Measurements from ENCODE around the genes RASGRP2, ZFPL1, CAPN1 and CDC42EP2.

DNA sequence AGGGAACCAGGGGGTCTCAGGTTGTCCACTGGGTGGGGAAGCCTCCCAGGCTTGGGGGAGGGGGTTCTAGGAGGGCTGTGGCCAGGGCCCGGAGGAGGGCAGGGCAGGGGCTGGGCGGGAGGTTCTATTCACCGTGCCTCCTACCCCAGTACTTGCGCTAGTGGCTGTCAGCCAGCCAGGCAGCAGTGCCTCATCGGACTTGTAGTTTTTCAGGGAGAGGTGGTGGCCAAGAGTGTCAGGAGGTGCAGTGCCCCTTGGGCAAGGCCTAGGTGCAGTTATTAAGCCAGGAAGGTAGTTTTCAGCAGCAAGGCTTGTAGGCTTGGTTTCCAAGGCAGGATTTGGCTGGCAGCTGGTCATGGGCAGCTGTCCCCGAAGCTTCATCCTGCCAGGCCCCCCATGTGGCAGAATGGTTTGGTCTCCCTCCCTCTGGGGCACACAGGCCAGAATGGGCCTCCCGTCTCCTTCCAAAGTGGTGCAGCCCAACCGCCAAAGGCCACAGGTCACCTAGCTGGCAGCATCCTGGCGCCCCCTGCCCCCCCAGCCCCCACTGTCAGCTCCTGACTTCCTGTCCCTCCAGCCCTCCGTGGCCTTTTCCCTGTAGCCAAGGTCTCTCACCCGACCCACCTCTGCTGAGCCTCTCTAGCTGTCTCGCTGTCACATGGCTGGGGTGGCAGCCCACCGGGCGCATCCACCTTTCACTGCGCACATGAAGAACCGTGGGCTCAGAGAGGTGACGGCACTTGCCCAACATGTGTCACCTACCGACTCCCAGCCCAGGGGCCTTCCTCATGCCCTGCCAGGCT, 8.5 kb downstream of the CCDC88B start:
- RRBS = no CpG with 5 or more reads among the region's 18 CpGs

GRCh38 chr11:64359450-64359787, 457 bp downstream of the RPS6KA4 start:
- RRBS = 2% methylated on average over 5 of the region's 10 CpGs

DNA sequence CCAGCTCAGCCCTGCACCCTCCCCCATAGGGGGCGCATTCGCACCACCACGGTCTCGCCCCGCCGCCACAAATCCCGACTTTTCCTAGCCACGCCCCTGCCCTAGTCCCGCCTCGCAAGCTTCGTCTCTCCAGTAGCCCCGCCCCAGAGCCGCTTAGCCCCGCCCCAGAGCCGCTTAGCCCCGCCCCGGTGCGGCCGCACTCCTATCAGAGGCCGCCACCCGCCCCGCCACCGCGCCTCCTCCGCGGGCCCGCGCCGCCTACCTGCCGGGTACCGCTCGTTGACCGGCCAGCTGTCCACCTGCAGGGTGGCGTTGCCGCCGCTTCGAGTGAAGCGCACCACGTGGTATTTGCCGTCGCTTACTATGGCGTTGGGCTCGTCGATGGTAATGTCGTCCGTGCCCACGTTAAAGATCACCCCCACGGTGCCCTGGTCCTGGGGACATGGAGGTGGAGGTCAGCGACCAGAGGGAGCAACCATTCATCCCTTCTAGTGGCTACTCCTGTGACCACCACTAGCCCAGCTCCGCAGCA, 39.2 kb downstream of the SLC22A12 start:
- RRBS = 50% methylated on average over 12 of the region's 50 CpGs

DNA sequence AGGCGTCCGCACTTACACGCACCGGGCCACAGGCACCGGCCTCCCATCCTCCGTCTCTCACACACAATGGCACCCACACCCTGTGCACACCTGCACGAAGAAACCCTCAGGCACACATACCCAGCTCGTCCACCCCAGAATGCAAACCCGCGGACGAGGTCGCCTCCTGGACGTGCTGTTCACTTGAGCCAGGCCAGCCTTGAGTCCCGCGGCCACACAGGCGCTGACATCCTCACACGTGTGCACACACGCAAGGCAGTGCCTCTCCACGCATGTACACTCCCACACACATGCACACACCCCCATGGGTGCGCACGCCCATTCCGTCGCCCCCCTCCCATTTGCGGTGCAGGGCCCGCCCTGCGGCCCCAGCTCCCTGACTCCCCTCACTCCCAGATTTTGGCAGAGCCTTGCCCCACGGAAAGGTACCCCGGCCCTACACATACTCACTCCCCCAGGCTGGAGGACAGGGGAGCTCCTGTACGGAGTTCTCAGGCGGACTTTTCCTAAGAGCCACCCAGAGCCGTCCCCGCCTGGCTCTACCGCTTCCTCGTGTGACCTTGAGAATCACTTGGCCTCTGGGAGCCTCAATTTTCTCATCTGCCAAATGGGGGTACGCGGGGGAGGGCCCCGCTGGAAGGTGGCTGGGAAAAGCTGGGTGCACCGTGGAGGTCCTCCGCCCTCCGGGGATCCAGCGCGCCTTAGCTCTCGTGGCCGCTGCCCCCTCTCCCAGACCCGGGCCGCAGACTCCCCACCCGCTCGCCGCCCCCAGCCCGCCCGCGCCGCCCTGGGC, at the start of gene RASGRP2:
Gene RASGRP2, minus strand, starts transcription at position 260 of the 793 bp plus-strand sequence.
- RRBS = 3% methylated on average over 6 of the region's 53 CpGs

DNA sequence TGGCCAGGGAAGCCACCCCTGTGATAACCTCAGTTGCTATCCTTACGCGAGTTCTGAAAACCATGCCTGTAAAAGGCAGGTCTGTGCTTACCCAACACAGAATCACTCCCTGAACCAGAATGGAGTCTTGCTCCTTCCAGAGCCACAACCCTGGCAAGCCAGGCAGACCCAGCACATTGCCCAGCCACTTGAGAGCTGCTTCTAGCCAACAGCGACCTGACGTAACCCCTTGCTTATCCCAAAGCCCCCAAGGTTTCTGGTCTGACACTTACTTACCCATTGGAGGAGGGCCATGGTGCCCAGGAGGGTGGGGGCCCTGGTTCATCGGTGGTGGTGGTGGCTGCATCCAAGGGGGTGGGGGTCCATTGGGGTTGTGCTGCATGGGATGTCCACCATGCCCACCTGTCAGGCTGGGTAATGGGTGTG, 7.5 kb upstream of the PYGM start:
- RRBS = no CpG with 5 or more reads among the region's 5 CpGs

- RRBS = no CpG with 5 or more reads among the region's 12 CpGs
Measured at GRCh38 chr11:64801501-64802202, 1.4 kb downstream of the MAP4K2 start.

DNA sequence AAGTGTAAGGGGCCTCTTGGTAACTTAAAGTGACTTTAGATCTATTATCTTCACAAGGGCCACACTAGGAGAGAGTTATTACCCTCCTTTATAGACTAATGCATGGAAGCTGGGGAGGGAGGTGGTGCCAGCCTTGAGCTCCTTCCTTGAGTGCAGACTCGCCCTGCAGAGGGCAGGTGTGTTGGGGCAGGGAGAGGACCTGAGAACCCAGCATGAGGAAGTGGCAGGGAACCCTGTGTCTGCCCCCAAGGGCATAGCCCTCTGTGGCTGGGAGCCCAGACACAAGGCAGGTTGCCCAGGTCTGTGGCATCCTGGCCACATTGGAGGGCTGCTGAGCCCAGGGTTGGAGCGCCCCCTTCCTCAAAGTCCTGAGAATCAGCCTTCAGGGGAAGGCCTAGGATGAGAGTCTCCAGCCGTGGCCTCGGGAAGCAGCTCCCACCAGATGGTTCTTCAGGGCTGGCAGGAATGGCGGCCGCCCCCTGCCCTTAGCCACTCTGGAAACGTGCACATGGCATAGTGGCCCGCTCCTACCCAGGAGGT, 4.3 kb upstream of the CDC42BPG start:
- RRBS = no CpG with 5 or more reads among the region's 8 CpGs

DNA sequence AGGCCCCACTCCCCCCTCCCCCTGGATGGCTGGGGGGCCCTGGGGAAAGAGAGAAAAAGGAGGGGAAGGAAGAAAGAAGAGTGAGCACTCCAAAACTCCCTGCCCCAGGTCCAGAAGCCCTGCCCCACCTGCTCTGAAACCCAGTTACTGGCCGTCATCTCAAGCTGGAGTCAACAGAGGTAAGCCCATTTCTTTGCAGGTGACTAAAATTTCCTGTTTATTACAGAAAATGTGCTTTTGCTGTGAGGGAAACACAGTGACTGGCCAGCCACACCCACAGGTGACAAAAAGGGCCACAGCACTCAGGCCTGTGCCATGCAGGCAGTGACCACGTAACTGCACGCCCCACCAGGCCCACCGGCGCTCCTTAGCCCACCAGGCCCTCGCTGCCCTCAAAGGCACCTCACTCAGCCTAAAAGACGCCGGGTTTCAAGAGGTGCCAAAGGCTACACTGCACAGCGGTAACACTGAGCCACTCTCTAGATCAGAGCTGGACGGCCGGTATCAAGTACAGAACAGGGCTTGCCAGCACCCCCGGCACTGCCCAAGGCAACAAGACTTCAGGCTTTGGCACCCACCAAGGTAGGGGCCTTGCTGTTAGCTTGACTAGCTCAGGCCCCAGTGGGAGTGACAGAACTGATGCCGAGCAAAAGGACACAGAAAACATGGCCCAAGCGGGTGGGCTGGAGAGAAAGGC, 13.4 kb downstream of the EHD1 start:
- RRBS = 52% methylated on average over 8 of the region's 14 CpGs

DNA sequence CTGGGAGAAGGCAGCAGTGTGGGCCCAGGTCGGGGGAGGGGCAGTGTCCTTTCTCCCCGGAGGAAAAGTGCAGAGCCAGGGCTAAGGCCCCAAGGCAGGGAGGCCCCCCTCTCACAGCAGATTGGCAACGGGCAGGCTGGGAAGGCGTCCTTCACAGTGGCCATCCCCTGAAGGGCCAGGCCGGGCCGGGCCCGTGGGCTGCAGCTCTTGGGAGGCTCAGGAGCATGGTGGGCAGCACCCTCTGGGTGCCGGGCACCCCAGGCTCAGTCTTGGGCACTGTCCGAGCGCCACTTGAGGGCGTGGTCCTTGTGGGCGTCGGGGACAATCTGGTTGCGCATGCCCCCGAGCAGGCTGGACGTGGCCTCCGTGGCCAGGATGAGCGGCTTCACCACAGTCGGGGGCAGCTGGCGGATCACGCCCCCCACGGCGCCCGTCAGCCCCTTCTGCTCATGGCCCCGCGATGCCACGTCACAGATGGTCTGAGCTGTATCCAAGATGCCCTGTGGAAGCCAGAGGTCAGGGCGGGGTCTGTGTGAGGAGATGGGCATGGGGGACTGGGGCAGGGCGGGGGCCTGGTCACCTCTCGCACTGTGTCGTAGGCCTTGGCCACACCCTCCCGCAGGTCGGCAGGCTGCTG, 16.4 kb upstream of the EHD1 start:
- RRBS = 76% methylated on average over 1 of the region's 33 CpGs

GRCh38 chr11:64899913-64900669, 16.9 kb downstream of the ATG2A start:
- RRBS = no CpG with 5 or more reads among the region's 19 CpGs

- RRBS = 90% methylated on average over 5 of the region's 39 CpGs
Measured at GRCh38 chr11:64908689-64909943, 7.9 kb downstream of the ATG2A start.

GRCh38 chr11:64910898-64911457, 6.0 kb downstream of the ATG2A start:
- RRBS = no CpG with 5 or more reads among the region's 22 CpGs

- RRBS = no CpG with 5 or more reads among the region's 16 CpGs
Measured at GRCh38 chr11:64914262-64914774, 2.7 kb downstream of the ATG2A start.

- RRBS = 1% methylated on average over 21 of the region's 90 CpGs
Measured at GRCh38 chr11:65083717-65084868, at the start of gene ZFPL1. Gene ZFPL1, plus strand, starts transcription at chr11:65084222.

- RRBS = no CpG with 5 or more reads among the region's 2 CpGs
Measured at GRCh38 chr11:65102507-65102790, 6.4 kb downstream of the VPS51 start.

- RRBS = no CpG with 5 or more reads among the region's 32 CpGs
Measured at GRCh38 chr11:65121293-65121962, 506 bp downstream of the FAU start.

DNA sequence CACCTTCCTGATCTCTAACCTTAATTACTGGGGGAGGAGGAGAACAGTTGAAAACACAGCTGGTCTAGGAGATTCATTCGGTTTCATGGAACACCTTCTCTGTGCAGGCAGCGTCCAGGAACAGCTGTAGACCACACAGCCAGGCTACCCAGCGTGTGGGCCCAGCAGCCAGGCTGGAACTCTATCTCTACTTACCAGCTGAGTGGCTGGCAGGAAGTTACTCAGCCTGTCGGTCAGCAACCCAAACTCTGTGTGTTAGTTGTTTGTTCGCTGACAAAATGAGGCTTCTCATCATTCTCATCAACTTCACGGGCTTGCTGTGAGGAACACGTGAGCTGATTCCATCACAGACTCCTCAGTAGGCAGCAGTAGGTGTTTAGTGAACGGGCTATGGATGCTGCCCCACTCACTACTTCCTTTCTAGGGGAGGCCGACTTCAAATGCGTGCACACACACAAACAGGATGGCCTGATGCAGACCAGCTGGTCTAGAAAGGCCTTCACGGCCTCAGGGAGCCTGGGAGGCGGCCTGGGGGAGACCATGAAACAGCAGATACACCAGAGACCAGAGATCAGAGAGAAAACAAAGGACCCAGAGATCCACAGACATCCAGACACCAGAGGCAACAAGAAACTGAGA, 849 bp upstream of the SPDYC start:
- RRBS = no CpG with 5 or more reads among the region's 12 CpGs

GRCh38 chr11:65181480-65182043, at the start of gene CAPN1:
Gene CAPN1, plus strand, starts transcription at chr11:65181928.
- RRBS = 2% methylated on average over 37 of the region's 48 CpGs

DNA sequence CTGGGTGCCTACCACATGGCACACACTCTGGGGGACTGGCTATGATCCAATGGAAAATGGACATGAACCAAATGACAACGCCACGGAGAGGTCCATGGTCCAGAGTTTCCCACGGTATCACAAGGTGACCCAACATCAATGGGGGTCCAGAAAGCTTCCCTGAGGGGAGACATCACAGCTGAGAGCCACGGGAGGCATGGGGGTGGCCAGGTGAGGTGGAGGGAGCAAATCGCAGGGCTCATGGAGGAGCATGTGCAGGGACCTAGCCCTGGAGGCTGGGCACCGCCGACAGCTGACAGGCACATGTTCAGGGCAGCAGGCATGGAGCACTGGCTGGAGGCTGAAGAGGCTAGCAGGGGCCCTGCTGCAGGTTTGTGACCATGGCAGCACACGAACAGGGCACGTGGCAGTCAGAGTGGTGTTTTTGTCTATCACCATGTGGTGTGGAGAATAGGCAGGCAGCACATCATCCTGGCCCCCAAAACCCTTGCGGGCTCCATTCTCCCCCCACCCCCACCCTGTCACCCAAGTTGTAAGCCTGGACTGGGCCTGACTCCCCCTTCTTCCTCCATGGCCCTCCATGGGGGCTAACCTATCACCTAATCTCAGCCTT, 10.1 kb upstream of the CDC42EP2 start:
- RRBS = no CpG with 5 or more reads among the region's 10 CpGs

GRCh38 chr11:65314279-65315178, at the start of gene CDC42EP2:
Gene CDC42EP2, plus strand, starts transcription at chr11:65314866.
- RRBS = 2% methylated on average over 35 of the region's 79 CpGs

Data from brain (tissue), 1 donor.